ENCODE measurements around the gene ASDURF.

- PRO-cap, result no peak
Measured at GRCh38 chr2:186149916-186151177, 335.7 kb upstream of the ZC3H15 start.

DNA sequence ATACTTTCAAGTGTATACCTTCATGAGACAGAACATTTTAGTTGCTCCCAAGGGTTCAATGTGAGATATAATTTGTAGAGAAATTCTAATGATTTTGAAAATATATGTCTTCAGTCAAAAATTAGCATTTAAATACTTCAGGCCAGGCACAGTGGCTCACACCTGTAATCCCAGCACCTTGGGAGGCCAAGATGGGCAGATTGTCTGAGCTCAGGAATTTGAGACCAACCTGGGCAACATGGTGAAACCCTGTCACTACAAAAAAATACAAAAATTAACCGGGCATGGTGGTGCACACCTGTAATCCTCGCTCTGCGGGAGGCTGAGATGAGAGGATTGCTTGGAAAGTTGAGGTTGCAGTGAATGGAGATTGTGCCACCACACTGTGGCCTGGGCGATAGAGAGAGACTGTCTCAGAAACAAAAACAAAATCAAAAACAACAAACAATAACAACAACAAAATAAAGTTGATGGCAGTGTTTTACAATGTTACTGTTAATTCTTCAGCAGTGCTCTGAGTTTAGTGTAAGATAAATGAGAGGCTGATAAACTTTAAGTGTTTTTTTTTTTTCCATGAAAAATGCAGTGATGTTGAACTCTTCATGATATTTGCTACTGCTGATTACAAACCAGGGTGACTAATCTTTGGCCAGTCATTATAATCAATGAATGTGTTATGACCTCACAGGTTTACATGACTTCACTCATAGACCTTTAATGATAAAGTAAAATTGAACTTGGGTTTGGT, 2.3 kb downstream of the ITGAV start:
- PRO-cap, result unidirectional peak, minus-strand start at position 516 of the sequence

DNA sequence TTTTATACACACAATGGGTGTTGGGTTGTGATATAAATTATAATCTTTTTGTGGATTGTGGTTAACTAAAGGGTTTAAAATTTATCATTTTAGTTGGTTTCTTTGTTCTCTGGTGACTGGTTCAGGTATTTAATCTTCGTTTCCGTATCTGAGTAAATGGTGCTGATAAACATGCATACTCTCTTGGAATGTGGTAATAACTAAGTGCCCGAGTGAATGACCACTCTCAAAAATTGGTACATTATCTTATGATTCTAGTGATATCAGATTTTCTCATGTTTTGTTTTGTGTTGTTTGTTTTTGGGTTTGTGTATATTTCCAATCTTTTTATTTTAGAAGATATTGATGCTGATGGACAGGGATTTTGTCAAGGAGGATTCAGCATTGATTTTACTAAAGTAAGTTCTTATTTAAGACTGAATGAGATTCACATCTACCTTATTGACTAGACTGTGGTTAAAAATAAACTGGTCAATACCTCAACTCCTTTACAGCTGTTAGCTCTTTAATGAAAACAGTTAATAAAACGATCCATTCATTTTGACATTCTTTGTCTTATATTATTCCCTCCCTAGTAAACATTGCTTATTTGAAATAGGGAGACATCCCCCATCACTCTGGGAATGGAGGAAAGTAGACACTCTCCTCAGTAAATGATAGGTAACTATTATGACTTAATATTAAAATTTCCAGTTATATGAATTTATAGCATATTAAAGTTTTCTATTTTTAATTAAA, 40.8 kb downstream of the ITGAV start:
- PRO-cap, result no peak

- PRO-cap, result no peak
Measured at GRCh38 chr2:187520243-187520757, 33.9 kb downstream of the TFPI start.

DNA sequence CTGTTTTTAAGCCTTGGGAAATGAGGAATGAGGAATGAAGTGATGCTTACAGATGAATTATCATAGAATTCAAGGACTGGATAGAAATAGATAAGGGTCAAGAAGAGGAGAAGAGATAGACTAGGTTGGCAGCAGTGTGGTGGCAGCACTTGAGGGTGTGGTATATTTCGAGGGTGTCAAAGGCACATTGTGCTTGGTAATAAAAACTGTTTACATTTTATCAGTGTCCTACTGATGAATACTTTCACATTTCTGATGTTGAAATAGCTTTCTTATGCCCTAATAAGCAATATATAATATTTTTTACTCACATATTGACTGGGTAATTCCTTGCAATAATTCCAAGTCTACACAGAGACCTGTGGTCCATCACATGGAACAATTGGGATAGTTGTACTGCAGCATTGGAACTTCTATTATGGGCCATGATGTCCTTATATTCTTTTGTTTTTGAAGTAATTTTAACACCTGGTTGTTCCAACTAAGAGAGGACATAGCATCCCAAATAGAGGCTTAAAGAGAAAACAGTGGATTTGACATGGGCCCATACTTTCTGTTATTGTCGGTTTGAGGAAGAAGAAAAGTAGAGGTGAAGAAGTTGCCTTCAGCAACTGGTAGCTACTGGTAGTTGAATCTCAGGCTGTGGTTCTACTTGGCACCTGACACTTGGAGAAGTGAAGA, 3.2 kb downstream of the TFPI start:
- PRO-cap, result no peak

DNA sequence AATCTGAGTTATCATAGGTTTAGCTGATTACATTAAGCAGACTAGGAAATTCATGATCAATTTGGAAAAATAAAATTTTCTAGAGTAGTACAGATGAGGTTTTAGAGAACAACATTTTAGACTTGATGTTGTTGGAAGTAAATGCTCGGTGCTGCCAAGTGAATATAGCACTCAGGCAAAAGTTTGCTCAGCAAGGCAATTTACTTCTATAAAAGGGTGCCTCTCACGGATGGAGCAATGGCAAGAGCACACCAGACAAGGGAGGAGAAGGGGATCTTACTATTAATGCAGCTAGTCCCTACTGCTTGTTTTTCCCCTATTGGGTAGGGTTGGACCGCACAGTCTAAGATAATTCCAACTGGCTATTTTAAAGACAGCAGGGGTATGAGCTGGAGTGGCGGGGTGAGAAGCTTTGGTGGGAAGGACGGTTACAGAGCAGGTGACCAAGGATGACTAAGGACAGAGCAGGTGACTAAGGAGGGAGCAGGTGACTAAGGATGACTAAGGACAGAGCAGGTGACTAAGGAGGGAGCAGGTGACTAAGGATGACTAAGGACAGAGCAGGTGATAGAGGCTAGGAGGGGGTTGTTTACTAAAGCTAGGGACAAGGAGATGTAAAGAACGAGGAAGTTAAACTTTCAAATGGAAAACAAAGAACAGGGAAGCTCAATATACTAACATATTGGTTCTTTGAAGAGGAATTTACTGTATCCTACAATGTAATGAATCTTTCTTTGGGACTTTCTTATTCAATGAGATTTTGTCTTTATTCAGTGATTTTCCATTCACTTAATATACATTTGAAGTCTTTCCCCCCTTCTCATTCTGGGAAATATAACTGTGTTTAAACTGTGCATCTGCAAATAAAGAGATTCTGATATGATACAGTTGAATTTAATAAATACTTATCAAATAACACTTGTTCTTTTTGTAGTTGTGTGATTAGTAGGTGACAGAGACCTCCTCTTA, 7.3 kb downstream of the GULP1 start:
- PRO-cap, result no peak

DNA sequence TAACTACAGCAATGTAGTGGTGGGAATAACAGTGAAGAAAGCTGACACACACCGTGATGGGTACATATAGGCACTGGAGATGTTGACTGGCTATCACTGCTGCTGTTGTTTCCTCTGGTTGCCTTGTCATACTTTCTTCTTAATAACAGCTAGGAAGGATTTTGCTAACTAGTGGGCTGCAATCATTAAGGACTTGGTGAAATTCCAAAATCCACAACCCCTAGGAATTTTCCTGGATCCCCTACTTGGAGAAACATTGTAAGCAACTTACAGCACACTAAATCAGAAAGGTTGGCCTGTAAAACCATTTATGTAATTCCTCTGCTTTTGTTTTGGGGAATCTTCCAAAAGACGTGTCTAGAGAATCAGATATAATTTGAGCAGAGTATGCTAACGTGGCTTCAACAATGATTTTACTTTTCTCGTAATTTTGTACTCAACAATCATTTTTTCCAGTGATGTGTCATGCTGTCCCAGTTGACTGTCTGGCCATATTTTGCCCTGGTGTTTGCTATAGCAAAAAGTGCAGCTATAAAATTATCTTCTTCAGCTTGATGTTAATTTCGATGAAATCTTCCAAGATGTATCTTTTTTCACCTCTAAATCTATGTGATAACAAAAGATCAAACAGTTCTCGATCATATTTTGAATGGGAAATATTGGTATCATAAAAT, 8.0 kb upstream of the COL3A1 start:
- PRO-cap, result no peak

- PRO-cap, result no peak
Measured at GRCh38 chr2:188973549-188973890, 653 bp upstream of the COL3A1 start.

DNA sequence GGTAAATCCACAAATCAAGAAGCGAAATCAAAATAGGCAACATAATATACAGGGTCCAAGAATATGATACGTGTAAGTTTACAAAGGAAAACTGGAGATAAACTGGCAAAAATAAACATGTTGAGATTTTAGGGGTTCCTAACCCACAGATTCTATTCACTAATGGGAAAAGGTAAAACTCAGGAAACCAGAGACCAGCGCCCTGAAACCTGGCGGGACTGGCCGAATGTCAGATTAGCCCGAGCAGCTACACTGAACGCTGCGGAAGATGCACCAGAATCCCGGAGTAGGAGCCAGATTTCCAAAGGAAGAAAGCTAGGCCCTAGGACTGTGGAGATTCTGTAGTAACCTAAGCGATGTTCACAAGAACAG, 688 bp upstream of the WDR75 start:
- PRO-cap, result no peak

- PRO-cap, result no peak
Measured at GRCh38 chr2:189559333-189560435, 20.9 kb downstream of the SLC40A1 start.

DNA sequence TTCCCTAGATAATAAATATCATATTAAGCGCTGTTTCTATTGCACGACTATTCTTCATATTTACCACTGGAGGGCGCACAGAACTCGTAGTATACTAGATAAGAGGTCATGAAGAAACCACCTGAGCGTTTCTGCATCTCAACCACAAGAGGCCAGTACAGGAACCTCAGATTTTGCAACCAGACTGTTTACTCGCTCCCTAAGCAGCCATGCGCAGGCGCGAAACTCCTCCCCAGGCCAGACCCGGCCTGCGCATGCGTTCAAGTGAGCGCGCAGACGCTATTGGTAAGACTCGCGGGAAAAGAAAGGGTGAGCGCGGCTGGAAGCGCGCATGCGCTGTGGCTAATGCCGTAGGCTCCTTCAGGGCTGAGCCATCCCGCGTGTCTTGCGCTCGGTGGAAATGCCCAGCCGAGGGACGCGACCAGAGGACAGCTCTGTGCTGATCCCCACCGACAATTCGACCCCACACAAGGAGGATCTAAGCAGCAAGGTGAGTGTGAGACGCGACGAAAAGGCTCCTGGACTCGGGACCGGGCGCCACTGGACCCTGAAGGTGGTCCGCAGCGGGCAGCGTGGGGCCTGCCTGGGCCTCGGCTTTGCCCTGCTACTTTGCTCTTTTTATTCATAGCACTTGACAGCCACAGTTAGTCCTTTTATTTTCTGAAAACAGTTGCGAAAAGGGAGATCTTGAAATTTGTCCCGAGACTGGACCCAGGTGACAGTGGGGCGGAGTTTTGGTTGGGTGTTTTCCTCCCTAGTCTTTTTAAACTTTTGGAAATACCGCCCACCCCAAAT, at the start of gene ASDURF:
Gene ASDURF, plus strand, starts transcription at position 339 of the 795 bp plus-strand sequence.
- PRO-cap, result unidirectional peak, plus-strand start at position 386 of the sequence

DNA sequence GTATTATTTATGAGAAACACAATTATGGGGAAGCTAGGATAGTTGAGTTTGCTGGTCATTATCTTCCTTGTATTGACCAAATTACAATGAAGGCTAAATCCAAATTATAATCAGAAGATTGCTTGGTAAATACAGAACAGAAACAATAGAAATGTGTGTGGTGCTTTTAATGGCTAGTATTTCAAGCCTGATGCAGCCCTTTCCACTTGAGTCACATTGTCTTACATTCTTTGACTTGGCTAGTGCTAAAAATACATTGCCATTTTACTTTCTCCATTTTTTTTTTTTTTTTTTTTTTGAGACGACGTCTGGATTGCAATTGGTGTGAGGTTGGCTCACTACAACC, 2.9 kb upstream of the OSGEPL1 start:
- PRO-cap, result no peak

- PRO-cap, result no peak
Measured at GRCh38 chr2:189836217-189837018, 52.2 kb downstream of the PMS1 start.

GRCh38 chr2:190235430-190235765, 54.7 kb downstream of the C2orf88 start:
- PRO-cap, result no peak

- PRO-cap, result no peak
Measured at GRCh38 chr2:190352651-190353651, 9.6 kb downstream of the INPP1 start.

- PRO-cap, result no peak
Measured at GRCh38 chr2:190409309-190410058, 1.3 kb downstream of the MFSD6 start.

- PRO-cap, result no peak
Measured at GRCh38 chr2:190441253-190441964, 33.3 kb downstream of the MFSD6 start.

GRCh38 chr2:190471553-190472051, 62.9 kb downstream of the NEMP2 start:
- PRO-cap, result no peak

DNA sequence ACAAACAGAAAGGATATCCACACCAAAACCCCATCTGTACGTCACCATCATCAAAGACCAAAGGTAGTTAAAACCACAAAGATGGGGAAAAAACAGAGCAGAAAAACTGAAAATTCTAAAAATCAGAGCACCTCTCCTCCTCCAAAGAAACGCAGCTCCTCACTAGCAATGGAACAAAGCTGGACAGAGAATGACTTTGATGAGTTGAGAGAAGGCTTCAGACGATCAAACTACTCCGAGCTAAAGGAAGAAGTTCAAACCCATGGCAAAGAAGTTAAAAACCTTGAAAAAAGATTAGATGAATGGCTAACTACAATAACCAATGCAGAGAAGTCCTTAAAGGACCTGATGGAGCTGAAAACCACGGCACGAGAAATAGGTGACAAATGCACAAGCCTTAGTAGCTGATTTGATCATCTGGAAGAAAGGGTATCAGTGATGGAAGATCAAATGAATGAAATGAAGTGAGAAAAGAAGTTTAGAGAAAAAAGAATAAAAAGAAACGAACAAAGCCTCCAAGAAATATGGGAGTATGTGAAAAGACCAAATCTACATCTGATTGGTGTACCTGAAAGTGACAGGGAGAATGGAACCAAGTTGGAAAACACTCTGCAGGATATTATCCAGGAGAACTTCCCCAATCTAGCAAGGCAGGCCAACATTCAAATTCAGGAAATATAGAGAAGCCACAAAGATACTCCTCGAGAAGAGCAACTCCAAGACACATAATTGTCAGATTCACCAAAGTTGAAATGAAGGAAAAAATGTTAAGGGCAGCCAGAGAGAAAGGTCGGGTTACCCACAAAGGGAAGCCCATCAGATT, 62.3 kb downstream of the NEMP2 start:
- PRO-cap, result no peak

DNA sequence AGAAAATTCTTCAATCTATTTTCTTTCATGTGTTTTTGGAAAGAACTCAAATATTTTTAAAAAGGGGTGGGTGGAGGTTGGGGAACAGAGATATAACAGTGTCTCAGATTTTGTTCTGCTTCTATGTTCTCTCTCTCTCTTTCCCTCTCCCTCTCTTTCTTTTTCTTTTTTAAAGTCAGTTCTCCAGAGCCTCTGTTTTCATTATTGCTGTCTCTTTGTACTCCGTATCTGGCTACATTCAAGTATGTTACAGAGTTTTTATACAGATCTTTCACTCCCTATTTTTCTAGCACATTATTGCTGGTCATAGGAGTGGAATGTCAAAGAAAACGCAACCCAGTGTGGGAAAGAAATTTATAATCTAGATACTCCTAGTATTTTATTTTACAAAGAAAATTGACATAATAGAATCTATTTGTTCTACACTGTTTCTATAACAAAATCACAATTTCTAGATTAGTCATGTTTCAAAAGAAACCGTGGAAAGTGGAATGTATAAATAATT, 11.2 kb upstream of the NEMP2 start:
- PRO-cap, result no peak